ENCODE results near the gene PRPF4B.

- CAGE, long polyA plus RNA = no peak
- RRBS = no CpG with 5 or more reads among the region's 5 CpGs
Measured at GRCh38 chr6:3435205-3435821, 21.5 kb downstream of the SLC22A23 start.

DNA sequence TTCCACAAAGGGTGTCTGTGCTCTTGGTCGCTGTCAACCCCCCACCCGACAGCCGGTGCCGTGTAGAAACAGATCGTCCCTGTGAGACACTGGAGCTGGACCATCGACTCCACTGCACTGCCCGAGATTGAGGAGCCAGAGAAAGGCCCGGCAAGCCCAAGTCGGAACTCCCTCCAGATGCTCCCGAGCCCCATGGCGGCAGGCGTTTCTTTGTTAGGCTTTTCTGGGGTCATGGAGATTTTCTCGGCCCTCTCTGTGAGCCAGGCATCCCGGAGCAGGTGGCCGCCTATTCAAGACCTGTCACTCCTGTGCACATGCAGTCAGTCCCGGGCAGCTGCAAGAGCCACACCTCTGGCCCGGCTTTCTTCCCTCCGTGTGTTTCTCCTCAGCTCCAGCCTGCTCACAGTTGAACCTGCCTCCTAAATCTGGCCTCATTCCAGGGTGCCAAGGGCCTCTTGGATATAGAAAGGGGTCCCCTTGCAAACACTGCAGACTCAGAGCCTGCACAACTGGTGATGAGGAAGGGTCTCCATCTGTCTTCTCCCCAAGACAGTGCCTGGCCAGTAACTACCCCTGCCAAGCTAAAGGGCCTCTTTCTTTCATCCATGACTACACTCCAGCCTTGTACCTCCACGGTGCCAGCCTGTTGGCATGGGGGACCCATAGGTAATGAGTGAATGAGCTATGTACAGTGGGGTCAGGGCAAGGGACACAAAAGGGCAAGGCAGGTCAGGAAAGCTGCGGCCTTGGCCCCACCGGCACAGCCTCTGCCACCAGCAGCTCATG is 25.7 kb downstream of the PXDC1 start:
- CAGE, long polyA plus RNA = no peak
- RRBS = 74% methylated on average over 10 of the region's 21 CpGs

DNA sequence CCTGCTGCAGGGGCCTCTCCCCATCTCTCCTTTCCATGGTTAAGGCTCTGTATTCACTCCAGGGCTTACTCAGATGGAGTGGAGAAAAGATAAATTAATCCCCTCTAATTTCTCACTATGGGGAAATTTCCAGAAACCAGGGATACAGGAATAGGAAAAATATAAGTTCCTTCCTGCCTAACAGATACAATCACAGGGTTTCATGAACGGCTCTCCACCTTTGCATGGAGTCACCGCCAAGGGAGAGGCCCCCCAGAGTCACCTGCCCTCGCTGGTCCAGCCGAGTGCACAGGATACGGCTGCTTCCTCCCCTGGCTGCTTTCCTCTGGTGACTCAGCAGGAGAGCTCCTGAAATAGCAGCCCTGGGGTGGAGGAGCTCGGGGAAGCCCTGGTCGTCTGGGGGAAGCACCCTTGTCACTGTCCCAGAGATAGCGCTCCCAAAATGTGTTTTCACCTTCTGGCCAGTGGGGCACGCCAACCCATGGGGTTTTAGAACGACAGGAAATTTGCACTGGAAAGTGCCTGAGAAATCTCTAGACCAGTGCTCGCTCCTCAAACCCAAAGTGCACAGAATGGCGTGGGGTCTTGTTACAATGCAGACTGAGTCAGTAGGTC is 36.1 kb upstream of the FAM50B start:
- CAGE, long polyA plus RNA = no peak
- RRBS = no CpG with 5 or more reads among the region's 12 CpGs

GRCh38 chr6:3887991-3888545 is 38.9 kb downstream of the FAM50B start:
- CAGE, long polyA plus RNA = no peak
- RRBS = no CpG with 5 or more reads among the region's 9 CpGs

- CAGE, long polyA plus RNA = no peak
Measured at GRCh38 chr6:3913486-3913794, 64.3 kb downstream of the FAM50B start.

DNA sequence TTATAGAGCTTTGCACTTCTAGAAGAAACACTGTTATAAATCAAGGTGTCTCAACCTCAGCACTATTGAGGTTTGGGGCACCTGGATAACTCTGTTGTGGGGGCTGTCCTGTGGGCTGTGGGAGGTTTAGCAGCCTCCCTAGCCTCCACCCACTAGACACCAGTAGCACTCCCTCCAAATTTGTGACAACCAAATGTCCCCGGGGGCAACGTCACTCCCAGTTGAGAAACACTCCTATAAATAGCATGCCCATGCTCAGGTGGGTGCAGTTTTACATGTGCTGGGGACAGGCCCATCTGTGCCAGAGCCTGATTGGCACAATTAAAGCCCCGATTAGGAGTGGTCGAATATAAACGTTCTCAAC is 78.9 kb downstream of the FAM50B start:
- CAGE, long polyA plus RNA = no peak
- RRBS = no CpG with 5 or more reads among the region's 5 CpGs

- CAGE, long polyA plus RNA = no peak
- RRBS = no CpG with 5 or more reads among the region's 6 CpGs
Measured at GRCh38 chr6:3986566-3987664, 34.2 kb upstream of the PRPF4B start.

GRCh38 chr6:4021001-4021536 is at the start of gene PRPF4B:
PRPF4B (plus strand) TSS chr6:4021300.
- CAGE, long polyA plus RNA = no peak
- RRBS = 2% methylated on average over 13 of the region's 38 CpGs

DNA sequence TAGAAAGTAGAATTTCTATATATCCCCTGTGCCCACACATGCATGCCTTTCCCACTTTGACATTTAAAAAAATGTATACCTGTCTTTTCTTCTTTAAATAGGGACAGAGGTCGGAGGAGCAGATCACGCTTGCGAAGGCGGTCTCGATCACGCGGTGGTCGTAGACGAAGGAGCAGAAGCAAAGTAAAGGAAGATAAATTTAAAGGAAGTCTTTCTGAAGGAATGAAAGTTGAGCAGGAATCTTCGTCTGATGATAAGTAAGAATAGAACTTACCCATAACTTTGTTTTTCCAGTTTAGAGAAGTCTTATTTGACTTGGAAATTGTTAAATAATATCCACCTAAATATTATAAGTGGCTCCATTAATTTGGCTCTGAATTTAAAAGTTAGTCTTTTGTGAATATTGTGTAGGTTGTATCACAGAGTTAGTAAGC is 19.6 kb downstream of the PRPF4B start:
- CAGE, long polyA plus RNA = no peak
- RRBS = no CpG with 5 or more reads among the region's 10 CpGs

DNA sequence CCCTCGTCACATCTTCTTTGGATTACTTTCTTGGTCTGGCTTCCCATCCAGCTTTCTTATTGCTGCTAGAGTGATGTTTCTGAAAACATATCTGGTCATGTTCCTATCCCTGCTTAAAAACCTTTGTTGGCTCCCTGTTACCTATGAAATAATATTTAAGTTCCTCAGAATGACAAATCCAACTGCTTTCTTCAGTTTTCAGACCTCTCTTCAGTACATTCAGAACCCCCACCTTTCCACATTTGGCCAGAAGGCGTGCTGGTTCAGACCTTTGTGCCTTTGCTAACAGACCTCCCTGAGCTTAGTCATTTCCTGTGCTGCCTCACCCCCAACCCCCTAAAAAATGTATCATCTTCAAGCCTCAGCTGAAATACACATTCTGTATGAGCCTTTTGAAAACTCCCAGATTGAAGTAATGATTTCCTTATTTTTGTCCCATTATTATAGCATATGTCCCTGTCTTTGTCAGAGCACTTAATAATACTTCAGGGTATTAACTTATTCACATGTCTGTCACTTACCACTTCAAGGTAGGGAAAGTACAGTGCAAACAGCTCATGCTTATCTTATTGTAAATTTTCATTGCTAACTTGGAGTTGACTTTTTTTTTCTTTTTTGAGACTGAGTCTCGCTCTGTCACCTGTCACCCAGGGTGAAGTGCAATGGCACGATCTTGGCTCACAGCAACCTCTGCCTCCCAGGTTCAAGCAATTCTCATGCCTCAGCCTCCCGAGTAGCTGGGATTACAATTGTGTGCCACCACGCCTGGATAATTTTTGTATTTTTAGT is 19.7 kb downstream of the FAM217A start:
- CAGE, long polyA plus RNA = no peak
- RRBS = no CpG with 5 or more reads among the region's 6 CpGs

DNA sequence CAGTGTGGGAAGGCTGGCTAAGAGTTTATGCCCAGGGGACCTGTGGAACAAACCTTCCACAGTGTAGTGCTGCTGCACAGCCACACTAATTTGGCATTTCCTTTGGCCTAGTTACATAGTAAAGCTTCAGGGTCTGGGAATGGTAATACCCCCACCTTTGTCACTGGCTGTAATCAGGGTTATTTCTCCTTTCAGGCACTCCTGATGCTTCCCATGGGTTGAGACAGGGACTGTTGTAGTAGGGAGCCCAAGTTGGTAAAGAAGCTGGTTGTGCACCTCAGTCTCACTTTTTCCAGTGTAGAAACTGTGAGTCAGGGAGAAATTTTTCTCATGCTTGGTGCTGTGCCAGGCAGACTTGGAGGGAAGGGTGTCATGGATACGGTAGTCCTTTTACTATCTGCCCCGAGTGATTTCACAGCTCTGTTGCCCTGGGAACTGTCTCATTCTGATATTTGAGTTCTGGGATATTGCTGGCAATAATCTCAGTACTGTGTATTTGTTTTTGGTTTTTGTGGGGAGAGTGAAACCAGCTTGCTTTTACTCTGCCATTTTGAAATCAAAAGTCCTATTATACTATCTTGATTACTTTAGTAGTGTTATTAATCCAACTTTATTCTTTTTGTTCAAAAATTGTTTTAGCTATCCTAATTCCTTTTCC is 178.0 kb upstream of the ECI2 start:
- CAGE, long polyA plus RNA = no peak
- RRBS = no CpG with 5 or more reads among the region's 2 CpGs

DNA sequence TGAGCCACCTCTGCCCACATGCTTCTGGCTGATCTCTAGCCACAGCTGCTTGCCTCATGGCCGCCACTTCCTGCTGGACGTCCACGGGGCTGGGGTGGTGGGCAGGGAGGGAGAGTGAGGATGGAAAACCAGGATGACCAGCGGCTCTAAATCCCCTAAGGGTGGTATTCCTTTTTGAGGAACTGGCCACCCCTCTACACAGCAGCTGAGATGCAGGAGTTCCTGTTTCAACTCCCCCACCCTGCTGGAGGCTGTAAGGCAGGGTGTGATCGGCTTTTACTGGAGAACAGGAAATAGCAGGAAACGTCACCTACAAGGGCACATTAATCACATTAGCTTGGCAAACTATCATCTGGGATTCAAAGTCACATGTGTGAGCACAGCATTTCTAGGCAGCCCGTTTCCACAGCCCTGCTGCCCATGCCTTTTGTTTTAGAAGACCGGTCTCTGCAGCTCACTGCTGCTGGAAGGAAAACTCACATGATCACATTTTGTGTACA is 181.6 kb upstream of the ECI2 start:
- CAGE, long polyA plus RNA = no peak
- RRBS = no CpG with 5 or more reads among the region's 8 CpGs

DNA sequence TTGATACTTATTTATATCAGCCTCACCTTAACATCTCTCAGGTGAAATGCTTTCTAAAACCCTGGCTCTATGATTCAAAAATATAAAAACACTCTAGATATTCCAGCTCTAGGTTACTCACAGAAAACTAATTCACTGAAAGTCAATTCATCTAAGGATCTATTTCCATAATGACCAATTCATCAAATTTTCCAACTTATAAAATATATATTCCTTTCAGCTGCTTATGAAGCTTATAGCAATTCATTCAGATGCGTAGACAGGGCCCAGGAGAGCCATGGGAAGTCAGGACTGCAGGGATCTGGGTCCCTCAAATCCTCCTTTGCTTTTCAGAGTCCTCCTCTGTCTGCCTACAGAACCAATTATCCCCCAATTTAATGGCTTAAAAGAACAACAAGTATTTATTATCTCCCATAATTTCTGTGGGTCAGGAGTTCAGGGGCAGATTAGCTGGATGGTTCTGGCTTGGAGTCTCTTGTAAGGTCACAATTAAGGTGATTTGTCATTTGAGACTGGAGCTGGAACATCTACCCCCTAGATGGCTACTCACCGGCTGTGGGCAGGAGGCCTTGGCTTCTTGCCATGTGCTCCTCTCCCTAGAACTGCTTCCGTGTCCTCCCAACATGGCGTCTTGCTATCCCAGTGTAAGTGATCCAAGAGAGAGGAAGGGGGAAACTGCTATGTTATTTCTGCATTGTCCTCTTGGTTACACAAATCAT is 210.0 kb upstream of the ECI2 start:
- CAGE, long polyA plus RNA = no peak
- RRBS = no CpG with 5 or more reads among the region's 4 CpGs

- CAGE, long polyA plus RNA = no peak
- RRBS = no CpG with 5 or more reads among the region's 18 CpGs
Measured at GRCh38 chr6:4358168-4359404, 223.2 kb upstream of the ECI2 start.

DNA sequence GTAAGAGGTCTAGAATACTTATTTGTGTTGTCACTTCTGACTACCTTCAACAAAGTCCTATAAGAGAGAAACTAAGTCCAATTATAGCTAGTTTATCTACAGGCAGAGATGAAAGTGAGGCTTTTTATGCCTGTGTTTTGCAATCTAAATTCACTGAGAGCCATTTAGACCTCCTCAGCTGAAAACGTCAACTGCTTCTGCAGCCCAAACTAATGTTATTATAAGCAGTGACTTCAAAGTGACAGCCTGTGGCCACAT is 300.4 kb upstream of the ECI2 start:
- CAGE, long polyA plus RNA = no peak
- RRBS = no CpG with 5 or more reads among the region's 1 CpG

GRCh38 chr6:4728065-4728501 is 48.1 kb upstream of the CDYL start:
- CAGE, long polyA plus RNA = no peak
- RRBS = no CpG with 5 or more reads among the region's 5 CpGs

- CAGE, long polyA plus RNA = no peak
- RRBS = no CpG with 5 or more reads among the region's 13 CpGs
Measured at GRCh38 chr6:4805974-4806461, 29.8 kb downstream of the CDYL start.

GRCh38 chr6:4953440-4954204 is 50.2 kb downstream of the RPP40 start:
- CAGE, long polyA plus RNA = no peak
- RRBS = no CpG with 5 or more reads among the region's 27 CpGs

DNA sequence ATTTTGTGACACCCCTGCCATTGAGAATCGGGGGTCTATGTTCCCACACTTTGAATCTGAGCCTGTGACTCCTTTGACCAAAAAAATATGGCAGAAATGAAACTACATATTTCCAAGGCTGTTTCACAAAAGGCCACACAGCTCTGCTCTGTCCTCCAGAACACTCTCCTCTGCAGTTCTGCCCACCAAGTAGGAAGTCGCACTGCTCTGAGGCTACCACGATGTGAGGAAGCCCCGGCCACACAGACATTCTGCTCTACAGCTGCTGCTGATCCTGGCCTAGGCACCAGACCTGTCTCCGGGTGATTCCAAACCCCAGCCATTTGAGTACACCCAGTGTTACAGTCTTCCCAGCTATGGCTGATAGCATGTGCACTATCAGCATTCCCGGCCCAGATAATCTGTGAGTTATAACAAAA is 85.1 kb downstream of the LYRM4 start:
- CAGE, long polyA plus RNA = no peak
- RRBS = 91% methylated on average over 3 of the region's 6 CpGs

DNA sequence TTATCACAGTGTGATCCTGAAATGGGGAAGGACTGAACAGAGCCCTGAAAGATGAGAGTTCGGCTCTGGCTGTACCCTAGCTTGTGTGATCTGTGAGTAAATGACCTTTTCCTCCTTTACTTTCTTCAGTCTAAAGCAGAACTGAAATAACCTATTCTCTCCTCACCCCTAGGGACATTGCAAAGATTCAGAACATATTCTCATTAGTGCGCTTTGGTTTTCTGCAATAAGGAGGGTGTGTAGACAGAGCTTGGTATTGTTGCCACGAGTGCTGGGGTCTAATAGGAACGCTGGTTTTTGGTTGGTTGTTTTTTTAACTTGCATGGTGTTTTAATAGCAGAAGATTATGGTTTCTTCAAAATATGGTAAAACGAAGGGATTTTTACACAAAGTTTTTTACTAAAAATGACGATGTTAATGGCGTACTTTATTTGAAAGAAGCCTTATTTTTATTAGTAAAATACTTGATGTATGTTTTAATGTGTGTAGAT is 16.8 kb downstream of the FARS2 start:
- CAGE, long polyA plus RNA = no peak
- RRBS = no CpG with 5 or more reads among the region's 7 CpGs